Skin of body (tissue), 2 donors: ENCODE measurements around a stretch of chr2.

- RAMPAGE, long total RNA, result no peak
Measured at GRCh38 chr2:231396334-231396972, 943 bp downstream of the B3GNT7 start.

DNA sequence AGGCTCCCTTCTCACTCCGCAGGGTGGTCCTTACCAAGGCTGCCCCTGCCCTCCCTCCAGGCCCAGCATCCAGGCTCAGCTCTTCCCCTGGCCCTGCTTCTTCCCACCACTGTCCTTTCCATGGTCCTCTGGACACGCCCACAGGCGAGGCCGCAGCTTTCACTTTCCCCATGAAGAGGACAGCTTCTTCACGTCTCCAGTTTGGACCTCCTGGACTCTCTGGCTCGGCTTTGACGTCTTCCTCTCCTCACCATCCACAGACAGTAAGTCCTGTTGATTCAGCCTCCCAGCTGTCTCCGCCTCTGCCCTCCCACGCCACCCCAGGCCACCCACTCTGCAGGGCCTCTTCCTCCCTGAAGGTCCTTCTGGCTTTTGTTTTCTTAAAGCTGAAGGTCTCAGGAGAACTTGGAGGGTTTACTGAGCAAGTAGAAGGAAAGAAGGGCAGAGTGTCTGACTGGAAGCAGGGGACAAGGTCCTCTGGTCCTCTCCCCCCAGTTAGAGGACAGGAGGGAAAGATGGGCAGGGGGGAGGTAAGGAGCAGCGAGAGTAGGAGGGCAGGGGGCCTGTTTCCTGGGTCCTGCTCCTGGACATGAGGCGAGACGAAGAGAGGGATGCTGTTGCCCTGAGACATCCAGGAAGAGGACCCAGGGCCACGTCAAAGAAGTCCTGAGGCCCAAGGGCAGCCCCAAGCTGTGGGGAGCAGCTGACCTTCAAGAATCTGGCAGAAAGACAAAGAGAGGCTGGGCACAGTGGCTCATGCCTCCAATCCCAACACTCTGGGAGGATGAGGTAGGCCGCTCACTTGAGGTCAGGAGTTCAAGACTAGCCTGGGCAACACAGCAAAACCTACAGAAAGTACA, 24.7 kb upstream of the NMUR1 start:
- RAMPAGE, long total RNA, result no peak

GRCh38 chr2:231605169-231605357, 12.4 kb downstream of the TEX44 start:
- RAMPAGE, long total RNA, result no peak

- RAMPAGE, long total RNA, result no peak
Measured at GRCh38 chr2:231632718-231633521, 40.3 kb downstream of the TEX44 start.

GRCh38 chr2:232419377-232420534, 13.1 kb downstream of the ALPG start:
- RAMPAGE, long total RNA, result no peak

DNA sequence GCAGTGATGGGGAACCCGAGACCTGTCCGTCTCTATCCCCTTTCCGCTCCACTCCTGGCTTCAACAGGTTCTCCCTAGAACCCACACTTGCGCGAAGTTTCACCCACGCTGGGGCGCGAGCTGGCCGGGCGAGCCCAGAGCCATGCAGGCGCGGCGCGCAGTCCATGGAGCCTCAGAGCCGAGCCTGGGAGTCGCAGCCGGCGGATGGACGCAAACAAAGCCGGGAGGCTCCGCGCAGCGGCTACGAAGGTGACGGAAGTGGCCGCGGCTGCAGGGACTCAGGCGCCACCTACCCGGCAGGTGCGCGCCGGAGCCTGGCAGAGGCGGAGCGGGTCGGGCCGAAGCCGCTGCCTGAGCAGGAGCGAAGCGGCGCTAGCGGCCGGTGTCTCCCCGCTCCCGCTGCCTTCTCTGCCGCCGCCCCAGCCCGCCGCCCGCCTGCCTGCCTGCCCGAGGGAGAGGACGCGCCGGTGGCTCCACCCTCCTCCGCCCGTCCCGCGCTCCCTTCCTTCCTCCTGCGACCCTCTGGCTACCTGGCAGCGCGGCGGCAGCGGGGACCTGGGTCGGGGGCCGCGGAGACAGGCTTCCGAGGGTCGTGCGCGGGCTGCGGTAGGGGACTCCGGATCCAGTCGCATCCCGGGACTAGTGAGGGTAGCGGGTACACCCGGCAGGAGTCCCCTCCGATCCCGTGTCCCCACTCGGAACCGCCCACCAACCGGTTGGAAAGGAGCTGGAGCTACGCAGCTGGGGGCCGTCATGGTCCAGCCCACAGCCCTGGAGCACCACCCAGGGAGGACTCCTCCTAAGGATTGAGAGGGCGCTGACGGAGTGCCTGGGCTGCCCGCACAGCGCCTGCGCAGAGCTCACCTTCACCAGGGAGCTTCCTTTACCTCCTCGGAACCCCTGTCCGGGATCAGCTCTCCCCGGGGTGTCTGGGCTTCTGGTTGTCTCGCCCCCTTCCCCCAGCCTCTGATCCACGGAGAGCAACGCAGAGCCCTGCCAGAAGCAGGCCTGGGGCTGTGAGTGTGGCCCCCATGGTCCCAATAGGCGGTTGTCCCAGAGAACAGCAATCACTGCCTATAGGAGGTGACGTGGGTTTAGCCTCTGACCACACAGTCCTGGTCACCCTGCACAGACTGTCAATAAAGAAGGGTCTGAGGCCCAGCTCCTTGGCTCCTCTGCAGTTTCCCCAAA, 14.3 kb downstream of the ALPG start:
- RAMPAGE, long total RNA, result no peak

- RAMPAGE, long total RNA, result no peak
Measured at GRCh38 chr2:232574591-232575304, 24.3 kb downstream of the EIF4E2 start.

GRCh38 chr2:232662557-232663101, 29.2 kb downstream of the EFHD1 start:
- RAMPAGE, long total RNA, result no peak

DNA sequence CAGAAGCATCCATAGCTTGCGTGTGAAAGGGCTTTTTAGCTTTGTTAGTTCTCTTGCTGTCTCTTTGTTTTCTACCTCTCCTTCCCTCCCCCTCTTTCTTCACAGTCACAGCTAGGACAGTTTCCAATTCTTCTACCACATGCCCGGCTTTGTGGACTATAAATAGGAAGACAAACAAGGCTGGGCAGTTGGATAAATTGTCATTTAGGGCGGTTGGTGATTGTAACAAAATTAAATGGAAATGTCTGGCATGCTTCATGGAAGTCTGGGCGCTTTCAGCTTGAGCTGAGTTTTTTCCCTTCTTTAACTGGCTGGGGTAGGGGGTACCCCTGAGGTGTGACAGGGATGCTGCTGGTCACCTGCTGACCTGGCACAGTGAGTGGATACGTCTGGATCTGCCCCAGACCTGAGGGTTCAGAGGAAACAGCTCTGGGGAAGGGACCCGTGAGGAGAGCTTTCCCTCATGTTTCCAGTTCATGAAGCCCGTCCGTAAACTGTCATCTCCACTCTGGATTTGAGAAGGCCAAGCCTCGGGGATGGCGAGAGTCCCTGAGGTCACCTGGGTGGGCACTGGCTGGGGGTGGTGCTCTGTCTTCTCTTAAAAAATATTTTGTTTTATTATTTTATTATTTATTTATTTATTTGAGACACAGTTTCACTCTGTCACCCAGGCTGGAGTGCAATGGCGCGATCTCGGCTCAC, 29.0 kb upstream of the GIGYF2 start:
- RAMPAGE, long total RNA, result no peak

DNA sequence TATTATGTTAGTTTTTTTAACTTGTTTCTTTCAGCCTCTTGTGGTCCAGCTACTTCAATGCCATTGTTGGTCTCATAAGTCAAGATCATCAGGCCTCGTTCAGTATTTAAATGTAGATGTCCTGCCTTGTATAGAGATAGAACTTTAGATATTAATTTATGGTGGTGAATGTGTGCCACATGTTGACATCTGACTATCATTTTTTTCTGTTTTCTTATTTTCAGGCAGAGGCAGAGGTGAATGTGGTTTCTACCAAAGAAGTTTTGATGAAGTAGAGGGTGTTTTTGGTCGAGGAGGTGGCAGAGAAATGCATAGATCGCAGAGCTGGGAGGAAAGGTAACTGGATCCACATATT, 16.1 kb downstream of the KCNJ13 start:
- RAMPAGE, long total RNA, result no peak

DNA sequence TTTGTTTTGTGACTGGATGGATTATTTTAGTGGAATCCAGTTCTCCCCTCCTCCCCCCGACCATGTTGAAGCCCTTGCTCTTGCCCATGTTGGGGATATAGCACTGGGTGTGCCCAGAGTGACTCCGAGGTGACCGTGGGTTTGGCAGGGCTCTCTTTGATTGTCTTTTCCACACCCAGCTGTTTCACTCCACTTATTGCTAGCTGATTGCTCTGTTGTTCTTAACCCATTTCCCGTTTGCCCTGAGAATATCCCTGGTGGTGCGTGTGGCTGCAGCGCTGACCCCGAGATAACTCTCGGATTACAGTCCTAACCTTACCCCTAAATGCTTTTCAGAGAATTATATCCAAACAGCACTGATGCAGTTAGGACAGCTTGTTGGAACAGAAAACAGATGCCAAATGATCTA, 34.4 kb upstream of the SNORC start:
- RAMPAGE, long total RNA, result no peak

DNA sequence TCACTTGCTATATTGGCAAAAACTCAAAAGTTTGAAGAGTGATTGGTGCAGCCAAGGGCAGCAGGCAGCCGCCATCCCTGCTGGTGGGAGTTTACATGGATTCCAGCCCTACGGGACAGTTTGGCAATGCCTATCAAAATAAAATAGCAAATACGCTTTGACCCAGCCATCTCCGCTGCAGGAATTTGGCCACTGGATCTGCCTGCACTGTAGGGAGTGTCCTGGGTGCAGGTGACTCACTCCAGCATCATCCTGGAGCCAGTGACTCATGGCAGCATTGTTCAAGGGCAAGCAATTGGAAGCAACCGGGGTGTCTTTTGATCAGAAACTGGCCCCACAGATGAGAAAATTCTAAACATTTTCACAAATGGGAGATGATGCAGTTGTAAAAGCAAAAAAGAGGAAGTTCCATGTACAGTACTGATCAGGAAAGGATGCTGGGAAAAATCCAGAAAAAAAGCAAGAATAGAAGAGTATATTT, 24.6 kb downstream of the NGEF start:
- RAMPAGE, long total RNA, result no peak

DNA sequence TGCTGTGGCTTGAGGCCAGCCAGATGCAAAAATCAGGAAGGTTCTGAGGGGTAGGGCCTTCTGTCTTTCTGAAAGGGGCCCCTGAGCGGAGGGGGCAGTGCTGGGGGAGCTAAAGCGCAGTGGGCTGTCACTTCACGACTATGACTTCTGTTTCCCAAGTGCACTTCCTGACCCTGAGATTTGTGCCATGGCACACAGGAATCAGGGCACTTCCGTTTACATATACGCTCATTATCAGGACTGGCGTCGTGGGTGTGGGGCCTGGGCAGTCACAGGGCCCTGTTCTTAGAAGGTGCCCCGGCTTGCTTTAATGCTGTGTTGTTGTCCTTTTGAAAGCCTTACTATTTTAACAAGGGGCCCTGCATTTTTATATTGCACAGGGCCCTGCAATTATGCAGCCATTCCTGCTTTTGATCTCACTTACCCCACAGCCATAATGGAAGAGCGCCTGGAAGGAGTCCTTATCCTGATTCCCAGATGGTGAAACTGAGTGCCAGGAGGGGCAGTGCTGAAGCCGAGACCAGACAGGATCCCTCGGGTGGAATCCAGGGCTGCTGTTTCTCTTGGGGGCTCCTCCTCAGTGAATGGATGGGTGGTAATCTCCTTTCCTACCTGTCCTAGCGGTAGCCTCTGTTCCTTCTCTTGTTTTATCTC, 554 bp downstream of the NGEF start:
- RAMPAGE, long total RNA, result no peak

- RAMPAGE, long total RNA, result no peak
Measured at GRCh38 chr2:233079011-233080108, 19.2 kb downstream of the INPP5D start.

GRCh38 chr2:233088913-233089360, 28.8 kb downstream of the INPP5D start:
- RAMPAGE, long total RNA, result no peak

- RAMPAGE, long total RNA, result no peak
Measured at GRCh38 chr2:233124667-233125446, 64.7 kb downstream of the INPP5D start.

DNA sequence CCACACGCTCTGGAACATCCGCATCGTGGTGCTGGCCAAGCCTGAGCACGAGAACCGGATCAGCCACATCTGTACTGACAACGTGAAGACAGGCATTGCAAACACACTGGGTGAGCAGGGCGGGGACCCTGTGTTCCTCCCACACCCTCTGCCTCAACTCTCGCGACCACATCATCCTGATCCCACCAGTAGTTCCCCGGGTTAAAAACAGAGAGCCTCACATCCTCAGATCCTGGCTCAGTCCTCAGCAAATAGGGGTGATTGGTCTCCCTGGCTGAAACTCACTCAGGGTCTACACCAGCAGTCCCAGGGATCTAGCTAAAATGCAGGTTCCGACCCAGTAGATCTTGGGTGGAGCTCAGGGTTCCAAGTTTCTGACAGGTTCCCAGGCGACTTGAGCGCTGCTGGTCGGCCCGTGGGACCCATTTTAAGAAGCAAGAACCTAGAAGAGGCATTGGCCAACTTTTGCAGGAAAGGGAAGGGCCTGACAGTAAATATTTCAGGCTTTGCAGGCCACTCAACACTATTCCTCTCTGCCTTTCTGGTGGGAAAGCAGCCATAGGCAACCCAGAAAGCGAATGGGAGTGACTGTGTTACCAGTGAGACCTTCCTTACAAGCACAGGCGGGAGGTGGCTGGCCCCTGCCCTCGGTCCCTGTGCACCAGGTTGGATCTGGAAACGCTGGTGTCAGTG, 87.0 kb upstream of the ATG16L1 start:
- RAMPAGE, long total RNA, result no peak

GRCh38 chr2:233185203-233185698, 66.2 kb upstream of the ATG16L1 start:
- RAMPAGE, long total RNA, result no peak

GRCh38 chr2:233387244-233388067, 33.2 kb downstream of the DGKD start:
- RAMPAGE, long total RNA, result no peak

DNA sequence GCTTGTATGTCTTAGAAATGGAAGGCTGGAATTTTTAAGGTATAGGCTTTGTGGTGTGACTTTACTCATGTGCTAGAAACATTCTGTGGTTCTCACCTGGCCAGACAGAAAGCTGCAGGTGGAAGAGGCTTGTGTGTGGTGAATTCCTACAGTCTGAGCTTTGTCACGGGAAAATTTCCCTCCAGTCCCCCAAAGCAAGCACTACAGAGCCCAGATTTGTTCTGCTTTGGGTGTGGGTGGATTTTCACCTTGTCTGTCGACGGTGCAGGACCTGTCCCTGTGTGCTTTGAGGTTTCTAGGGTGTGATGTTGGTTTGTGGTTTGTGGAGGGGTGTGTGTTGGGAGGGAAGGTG, 65.2 kb downstream of the DGKD start:
- RAMPAGE, long total RNA, result no peak